Calu3 (cell line): ENCODE measurements around a stretch of chr9.

DNA sequence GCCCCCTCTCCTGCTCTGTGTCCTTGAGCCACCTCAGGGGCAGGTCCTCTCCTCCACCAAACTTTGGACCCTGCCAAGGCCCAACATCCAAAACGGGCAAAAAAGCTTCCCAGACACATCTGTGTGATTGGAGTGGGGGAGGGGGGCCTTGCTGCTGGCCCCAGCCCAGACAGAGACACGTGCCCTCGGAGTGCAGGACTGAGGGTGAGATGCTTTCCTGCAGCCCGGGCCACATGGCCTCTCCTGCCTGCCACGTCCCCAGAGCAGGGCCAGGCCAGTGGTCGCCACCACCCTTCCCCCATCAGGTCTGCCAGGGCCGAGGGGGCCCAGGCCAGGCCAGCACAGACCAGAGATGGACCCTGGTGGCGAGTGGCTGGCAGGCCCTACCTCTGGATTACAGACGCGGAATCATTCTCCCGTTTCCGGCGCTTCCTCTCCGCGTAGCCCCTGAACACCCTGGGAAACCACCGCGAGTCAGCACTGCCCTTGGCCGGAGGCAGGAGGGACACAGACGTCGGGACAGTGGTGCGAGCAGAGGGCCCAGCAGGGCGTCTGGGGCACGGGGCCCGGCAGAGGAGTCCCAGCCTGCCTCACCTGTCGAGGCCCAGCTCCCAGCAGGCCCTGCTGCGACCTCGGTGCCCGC is 4.2 kb downstream of the NSMF start:
- PRO-cap: no peak

DNA sequence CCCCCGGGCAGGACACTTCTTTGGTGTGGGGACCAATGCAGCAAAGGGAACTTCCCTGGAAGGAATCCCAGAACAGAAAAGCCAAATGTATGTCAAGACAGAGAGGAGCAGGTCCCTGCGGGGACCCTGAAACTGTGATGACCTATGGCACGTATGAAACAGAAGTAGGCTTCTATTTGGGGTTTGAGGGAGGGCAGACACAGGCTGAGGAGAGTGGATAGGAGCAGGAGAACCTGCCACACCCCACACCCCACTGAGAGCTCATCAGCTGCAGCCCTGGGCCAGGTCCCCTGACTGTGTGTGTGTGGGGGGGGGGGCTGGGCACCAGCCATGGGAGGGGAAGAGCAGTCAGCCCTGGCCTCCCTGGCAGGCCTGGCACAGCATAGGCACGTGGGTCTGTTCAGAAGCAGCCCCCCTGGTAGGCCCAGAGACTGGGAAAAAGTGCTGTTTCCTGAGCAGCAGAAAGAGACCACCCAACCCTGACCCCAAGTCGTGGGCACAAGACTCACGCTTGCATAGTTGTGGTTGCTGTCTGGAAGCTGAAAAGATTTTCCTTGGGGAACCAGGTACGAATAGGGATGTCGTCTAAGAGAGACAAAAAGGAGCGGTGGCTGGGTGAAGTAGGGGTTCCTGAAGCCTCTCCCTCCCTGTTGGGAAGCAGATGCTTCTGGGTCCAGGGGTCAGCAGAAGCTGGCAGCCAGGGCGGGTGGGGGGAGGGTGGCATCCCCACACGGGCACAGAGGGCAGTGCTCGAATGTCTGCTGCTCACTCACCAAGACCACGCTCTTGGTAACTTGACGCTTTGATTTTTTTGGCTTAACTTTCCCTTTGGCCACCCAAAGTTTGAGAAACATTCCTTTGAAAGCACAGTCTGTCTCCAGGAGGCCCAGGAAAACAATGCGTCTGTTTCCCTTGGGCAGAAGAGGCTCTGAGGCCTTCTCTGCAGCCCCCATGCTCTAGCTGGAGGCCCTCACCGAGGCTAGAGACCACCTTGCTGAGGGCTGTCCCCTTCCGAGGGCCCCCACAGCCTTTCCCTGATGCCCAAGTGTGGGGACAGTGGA is 2.9 kb downstream of the NSMF start:
- PRO-cap: no peak

- PRO-cap: no peak
Measured at GRCh38 chr9:137516815-137517477, 33.3 kb downstream of the PNPLA7 start.

DNA sequence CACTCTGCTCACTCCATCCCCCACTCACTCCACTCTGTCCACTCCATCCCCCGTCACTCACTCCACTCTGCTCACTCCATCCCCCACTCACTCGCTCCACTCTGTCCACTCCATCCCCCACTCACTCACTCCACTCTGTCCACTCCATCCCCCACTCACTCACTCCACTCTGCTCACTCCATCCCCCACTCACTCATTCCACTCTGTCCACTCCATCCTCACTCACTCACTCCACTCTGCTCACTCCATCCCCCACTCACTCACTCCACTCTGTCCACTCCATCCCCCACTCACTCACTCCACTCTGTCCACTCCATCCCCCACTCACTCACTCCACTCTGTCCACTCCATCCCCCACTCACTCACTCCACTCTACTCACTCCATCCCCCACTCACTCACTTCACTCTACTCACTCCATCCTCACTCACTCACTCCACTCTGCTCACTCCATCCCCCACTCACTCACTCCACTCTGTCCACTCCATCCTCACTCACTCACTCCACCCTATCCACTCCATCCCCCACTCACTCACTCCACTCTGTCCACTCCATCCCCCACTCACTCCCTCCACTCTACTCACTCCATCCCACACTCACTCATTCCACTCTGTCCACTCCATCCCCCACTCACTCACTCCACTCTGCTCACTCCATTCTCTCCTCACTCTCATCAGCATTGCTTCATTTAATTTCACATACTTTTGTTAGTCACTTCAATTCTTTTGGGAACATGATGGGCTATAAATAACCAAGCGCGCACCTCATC is 31.6 kb downstream of the PNPLA7 start:
- PRO-cap: no peak

- PRO-cap: bidirectional peak, plus-strand start at chr9:137606344, minus-strand start at chr9:137606145
Measured at GRCh38 chr9:137606275-137606889, 896 bp downstream of the ARRDC1 start.

DNA sequence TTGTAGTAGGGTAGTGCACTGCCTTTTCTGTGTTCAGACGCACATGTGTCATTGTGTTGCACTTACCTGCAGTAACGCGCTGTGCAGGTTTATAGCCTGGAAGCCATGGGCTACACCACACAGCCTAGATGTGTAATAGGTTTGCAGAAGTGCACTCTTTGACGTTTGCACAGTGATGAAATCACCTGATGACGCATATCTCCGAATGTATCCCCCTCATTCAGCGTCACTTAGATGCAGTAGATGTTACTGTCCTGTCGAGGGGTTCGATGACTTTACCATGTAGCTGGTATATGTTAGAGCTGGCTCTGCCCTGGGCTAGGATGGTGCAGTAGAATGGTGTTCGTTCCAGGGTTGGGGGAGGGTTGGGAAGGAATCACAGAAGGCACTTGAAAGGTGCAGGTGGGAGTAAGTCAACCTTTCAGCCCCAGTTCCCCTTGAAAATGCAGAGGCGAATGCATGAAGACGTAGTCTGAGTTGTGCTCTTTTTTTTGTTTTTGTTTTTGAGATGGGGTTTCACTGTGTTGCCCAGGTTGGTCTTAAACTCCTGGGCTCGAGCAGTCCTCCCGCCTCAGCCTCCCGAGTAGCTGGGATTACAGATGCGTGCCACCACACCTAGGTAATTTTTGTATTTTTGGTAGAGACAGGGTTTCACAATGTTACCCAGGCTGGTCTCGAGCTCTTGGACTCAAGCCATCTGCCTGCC is 13.3 kb downstream of the EHMT1 start:
- PRO-cap: no peak

DNA sequence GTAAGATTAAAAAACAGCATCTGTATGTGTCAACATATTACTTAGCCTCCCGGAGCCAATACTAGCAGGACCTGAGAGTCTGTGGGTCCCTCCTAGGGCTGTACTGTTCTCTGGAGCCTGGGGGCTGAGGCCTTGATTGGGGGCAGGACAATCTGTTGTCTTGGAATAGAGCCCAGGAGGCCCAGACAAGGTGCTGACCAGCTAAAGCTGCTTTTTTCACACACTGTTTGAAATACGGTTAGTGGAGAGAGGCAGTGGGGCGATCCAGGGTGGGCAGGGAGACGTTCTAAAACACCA is 55.0 kb downstream of the EHMT1 start:
- PRO-cap: no peak

DNA sequence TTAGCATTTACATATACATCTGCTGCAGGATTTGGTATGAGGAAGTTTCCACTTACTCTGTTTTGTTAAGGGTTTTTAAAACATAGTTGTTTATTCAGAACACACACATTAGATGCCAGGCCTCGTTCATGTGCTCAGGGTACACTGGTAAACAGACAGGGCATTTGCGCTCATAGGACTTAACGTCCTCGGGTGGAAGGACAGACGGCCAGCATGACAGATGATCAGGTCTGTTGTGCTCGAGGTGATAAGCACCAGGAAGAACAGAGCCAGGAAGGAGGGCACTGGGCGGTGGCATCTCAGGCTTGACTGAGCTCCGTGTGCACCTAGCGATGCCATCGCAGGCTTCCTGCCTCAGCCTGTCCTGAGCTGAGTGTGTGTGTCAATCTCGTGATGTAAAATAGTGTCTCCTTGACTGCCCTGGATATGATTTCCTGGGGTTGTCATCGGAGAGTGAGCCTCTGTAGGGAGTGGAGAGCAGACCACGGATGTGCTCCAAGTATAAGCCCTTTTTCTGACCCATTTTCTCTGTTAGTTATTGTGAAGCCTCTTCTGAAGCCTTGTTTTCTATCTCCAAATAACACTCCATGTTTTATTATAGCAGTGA is 96.6 kb downstream of the EHMT1 start:
- PRO-cap: no peak

DNA sequence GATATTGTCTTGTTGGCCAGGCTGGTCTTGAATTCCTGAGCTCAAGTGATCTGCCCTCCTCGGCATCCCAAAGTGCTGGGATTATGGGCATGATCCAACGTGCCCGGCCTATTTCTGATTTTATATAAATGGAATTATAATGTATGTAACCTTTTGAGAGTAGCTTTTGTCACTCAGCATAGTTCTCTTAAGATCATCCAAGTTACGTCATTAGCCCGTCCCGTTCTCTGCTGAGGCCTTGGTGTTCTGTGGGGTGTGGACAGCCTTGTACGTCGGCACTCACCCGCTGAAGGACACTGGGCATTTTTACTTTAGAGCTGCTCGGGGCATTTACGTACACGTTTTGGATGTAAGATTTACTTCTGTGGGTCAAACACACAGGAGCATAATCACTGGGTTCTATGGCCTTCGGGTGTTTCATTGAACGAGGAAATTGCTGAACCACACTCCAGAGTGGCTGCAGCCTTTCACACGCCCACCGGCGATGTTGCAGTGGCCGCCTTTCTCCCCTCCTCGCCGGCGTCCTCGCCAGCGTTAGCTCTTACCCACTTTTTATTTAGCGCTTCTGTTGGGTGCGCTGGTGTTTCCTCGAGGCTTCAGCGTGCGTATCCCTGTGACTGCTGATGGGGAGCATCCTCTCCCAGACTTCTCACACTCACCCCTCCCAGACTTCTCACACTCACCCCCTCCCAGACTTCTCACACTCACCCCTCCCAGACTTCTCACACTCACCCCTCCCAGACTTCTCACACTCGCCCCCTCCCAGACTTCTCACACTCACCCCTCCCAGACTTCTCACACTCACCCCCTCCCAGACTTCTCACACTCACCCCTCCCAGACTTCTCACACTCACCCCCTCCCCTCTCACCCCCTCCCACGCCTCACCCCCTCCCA is 101.9 kb downstream of the EHMT1 start:
- PRO-cap: no peak

DNA sequence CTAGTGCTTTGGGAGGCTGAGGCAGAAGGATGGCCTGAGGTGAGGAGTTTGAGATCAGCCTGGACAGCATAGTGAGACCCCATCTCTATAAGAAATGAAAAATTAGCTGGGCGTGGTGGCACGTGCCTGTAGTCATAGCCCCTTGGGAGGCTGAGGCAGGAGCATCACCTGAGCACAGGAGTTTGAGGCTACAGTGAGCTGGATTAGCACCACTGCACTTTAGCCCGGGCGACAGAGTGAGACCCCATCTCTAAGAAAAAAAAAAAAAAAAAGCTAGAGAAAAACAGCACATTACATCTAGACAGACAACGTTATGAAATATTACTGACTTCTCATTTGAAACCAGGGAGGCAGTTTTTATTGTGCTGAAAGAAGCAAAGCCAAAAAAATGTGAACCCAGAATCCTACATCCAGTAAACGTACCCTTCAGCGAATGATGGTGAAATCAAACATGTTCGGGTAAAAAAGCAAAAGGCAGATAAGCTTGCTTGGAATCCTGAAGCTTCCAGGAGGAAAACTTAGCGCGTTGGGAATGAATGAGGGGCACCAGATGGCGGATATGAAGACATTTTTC is 83.1 kb upstream of the CACNA1B start:
- PRO-cap: no peak

DNA sequence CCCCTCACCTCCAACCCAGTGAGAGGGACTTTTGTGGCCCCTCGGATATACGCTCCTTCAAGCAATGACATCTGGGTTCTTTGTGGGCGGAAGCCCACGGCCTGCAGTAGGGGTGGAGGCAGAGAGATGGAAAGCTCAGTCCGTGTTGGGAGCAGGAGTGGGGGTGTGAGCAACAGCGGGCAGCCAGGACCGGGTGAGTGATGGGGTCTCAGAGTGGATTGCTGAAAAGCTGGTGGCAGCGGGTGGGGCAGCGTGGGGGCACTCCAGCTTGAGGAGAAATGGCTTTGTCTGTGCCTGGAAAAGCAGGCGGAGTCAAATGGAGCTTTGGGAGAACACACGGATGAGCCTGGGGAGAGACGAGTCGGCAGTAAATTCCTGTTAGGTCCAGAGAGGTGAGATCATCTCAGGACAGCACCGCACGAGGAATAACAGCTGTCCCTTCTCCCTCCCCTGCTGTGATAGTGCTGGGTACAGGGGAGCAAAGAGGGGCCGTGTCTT is 42.1 kb downstream of the CACNA1B start:
- PRO-cap: no peak

GRCh38 chr9:138023484-138024060 is 146.0 kb downstream of the CACNA1B start:
- PRO-cap: no peak

DNA sequence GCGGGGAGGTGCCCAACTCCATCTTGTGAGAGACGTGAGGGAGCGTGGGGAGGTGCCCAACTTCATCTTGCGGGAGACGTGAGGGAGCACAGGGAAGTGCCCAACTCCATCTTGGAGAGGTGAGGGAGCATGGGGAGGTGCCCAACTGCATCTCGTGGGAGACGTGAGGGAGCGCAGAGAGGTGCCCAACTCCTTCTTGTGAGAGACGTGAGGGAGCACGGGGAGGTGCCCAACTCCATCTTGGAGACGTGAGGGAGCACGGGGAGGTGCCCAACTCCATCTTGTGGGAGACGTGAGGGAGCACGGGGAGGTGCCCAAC is 235.2 kb downstream of the CACNA1B start:
- PRO-cap: no peak